ENCODE results near the genes DOCK8, DMRT3 and RFX3.

GRCh38 chr9:113528-113997 is 4.7 kb downstream of the FOXD4 start:
- PRO-cap = no peak

DNA sequence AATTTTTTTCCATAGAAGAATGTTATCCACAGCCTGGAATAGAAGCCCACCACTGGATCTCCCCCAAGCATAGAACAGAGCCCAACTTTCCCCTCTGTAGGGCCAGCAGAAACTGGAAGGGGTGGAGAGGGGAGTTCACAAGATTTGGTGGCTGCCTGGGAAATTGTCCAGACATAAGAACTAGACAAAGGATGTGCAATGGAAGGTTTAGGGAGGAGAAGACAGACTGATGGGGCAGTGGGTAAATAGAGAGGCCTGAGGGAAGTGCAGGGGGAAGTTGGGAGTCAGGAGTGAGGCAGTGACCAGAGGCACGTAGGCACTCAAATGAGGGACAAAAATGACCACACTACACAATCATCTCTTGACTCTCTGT is 6.0 kb upstream of the DOCK8 start:
- PRO-cap = no peak

DNA sequence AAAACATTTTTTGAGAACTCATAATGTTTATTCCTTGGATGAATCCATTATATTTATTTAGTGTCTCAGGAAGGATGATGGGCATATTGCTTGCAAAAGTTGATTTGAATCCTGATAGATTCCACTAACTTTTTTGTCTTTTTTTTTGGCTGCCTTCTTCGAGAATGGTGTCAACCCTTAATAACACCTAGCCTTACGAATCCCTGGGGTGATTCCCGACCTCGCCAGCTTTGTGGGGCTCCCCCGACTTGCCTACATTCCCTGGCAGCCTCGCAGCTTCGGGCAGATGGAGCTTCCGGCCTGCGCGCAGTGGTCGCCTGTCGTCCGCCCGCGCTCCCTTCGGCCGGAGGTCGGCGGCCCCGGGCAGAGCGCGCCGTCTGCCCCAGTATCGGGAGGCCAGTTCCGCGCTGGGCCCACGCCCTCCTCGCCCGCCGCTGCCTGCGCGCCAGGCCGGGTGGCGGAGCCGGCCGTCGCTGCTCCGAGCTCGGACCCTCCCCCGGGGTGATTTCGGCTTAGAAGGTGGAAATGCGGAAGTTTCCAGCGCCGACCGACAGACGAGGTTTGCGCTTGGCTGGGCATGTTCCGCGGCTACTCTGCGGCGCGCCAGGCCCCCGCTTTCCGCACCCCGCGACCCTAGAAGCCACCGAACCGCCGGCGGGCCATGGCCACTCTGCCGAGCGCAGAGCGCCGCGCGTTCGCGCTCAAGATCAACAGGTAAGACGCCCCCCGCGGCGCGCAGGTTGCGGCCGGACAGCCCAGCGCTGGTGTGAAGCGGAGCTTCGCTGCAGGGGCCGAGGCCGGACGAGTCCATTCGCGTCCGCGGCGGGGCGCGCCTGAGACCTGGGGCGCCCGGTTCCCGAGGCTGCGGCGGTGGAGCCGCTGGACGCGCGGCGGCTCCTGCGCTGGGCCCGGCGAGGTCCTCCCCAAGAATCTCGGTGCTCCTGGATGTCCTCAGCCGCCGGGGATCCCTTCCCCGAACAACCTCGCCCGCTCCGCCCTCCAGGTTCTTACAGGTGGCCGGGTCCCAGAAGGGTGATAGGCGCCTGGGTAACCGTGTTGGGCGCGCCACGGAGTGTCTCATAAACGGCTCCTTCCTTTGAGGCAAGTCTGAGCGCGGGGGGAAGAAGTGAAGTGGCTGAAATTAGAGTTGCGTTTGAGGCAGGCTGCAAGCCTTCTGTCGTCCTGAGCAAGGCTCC is at the start of gene DOCK8:
DOCK8 (plus strand) TSS at position 550 of the 1,196 bp plus-strand sequence.
- PRO-cap = bidirectional peak, plus-strand start at position 553 of the sequence, minus-strand start at position 379 of the sequence; bidirectional peak, plus-strand start at position 859 of the sequence, minus-strand start at position 768 of the sequence

DNA sequence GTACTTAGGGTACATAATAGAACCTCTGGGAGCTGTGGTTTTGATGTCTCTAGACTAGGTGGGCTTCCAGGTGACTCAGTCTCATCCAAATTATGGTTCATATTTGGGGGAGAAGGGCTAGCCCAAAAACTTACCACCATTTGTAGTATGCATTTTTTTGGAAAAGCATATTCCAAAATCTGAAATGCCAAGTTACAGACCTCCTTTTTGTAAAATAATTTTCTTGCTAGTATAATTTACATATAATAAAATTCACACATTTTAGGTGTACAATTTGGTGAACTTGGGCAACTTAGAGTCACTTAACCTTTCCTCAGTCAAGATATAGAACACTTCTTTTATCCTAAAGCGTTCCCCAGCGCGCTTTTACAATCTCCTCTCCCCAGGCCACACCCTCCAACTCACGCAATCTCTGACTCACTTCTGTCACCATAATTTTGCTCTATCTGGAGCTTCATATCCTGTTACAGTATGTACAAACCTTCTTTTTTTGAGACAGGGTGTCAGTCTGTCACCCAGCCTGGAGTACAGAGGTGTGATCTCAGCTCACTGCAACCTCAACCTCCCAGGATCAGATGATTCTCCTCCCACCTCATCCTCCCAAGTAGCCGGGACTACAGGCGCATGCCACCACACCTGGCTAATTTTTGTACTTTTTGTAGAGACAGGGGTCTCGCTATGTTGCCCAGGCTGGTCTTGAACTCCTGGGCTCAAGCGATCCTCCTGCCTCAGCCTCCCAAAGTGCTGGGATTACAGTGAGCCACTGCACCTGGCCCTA is 57.4 kb downstream of the DOCK8 start:
- PRO-cap = no peak

GRCh38 chr9:297056-297422 is 82.4 kb downstream of the DOCK8 start:
- PRO-cap = no peak

DNA sequence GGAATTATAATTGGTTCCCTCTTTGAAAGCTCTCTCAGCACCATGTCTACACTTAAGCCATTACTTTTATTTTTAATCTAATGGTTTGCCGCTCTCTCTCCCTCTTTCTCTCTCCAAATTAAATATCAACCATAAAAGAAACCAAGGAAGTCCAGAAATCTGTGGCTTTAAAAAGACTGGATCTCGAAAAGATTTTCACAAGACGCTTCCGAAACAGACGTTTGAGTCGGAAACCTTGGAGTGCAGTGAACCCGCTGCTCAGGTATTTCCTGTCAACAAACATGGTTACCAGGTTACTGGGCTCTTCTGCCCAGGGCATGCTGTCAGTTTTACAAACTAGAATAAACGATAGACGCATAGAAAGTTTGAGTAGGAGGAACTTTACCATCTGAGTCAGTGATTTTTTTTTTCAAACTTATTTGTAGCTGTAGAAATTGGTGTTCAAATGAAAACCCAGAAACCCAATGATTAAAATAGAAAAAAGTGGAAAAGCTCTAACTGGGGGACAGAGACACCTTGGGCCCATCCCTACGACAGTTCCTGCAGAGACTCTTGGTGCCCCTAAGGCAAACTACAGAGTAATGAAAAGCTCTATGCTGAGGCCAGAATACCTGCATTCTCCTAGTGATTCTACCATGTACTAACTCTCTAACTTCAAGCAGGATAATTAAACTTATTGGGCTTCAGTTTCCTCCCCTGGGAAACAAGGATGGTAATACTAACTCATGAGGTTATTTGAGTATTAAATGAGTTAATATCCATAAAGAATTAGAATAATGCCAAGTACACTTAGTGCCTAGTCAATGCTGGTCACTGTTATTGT is 90.0 kb downstream of the DOCK8 start:
- PRO-cap = no peak

GRCh38 chr9:456210-456839 is 48.2 kb upstream of the KANK1 start:
- PRO-cap = no peak

DNA sequence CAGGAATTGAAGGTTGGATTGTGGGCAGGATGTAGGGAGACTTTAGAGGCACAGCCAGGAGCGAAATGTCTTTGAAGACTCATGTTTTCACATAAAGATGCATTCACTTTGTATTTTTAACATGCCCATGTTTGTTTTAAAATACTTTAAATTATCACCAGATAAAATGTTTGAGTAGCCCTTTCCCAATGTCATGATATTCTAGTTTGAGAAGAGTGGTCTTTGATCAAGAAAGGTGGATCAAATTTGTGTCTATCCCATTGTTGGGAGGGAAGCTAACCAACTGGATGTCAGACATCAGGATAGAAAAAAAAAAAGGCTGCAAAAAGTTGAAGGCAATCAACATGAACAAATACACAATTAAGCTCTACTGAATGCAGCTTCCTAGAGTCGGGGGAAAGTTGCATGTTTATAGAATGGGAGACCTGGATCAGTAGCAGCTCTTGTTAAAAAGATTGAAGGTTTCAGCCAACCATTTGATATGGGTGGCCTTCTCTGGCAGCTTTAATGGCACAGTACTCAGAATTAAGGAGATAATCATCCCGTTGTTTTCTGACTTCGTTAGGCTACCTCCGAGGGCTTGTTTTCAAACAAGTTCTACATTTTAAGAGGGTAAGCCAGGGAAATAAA is 56.1 kb downstream of the KANK1 start:
- PRO-cap = no peak

- PRO-cap = no peak
Observed at GRCh38 chr9:565658-565983, 61.1 kb downstream of the KANK1 start.

- PRO-cap = no peak
Observed at GRCh38 chr9:976565-977636, at the start of gene DMRT3. Gene DMRT3, plus strand, starts transcription at chr9:976655.

DNA sequence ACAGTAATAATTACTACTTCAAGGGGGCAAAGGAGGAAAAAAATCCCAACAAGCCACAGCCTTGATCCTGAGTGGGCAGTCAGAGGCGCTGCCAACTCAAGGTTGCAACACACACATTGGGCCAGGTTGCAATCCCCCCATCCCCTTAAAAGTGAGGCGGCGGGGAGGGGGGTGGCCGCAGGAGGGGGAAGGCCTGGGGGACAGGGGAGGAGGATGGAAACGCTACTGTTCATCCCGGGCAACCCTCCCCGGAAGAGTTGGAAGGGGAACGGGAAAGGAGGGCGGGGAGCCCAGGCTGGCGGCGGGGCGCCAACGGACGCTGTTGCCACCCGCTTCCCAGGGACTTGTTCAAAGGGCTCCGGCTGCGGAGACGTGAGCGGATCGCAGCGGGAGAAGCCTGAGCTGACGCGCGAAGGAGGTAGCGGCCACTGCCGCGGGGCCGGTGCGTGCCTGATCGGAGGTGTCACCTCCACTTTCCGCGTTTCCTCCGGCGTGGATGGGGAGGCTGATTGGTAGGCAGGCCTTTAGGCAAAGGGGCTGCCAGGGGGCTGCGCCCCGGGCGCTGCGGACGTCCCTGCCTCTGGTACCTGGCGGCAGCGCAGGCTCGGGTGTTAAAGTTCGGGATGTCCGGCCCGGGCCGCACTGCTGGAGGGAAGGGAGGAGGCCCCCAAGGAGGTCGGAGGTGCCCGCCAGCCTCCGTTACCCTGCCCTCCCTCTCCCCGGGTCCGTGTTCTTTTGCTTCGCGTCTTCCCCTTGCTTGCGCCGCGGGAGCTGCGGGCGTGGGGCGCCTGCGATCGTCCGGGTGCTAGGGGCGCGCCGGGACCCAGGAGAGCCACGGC is 774 bp downstream of the SMARCA2 start:
- PRO-cap = unidirectional peak, plus-strand start at position 274 of the sequence

DNA sequence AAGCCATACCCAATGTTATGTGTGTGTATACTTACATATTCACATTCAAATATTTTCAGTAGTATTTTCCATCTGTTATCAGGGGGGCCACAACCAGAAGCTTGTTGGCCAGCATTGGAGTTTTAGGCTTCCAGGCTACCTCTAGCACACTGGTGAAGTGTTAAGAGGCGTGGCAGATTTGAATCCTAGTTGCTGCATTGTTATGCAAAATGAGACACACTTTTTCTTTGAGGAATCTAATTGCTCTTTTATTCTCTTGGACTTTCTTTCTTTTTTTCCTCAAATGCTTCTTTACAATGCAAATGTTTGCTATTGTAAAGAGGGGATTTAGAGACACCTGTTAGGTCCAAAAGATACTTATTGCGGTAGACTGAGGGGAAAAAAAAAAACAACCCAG is 3.6 kb downstream of the SMARCA2 start:
- PRO-cap = no peak

DNA sequence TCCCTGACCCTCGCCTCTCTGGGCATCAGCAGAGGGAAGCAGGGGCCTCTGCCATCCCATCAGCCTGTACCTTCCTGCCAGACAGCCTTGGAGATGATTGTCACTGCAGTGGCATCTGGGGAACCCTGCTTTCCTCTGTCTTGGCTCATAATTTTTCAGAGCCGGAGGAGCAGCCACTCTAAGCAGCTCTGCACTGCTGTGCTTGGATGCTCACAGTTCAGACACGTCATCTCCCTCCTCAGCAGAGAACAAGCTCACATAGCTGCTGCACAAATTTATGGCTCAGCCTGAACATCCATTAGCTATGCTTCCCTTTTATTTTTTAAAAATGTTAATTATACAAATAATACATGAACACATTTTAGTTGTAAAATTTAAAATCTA is 274.2 kb downstream of the SMARCA2 start:
- PRO-cap = no peak

- PRO-cap = no peak
Observed at GRCh38 chr9:2613571-2614279, 7.9 kb upstream of the VLDLR start.

DNA sequence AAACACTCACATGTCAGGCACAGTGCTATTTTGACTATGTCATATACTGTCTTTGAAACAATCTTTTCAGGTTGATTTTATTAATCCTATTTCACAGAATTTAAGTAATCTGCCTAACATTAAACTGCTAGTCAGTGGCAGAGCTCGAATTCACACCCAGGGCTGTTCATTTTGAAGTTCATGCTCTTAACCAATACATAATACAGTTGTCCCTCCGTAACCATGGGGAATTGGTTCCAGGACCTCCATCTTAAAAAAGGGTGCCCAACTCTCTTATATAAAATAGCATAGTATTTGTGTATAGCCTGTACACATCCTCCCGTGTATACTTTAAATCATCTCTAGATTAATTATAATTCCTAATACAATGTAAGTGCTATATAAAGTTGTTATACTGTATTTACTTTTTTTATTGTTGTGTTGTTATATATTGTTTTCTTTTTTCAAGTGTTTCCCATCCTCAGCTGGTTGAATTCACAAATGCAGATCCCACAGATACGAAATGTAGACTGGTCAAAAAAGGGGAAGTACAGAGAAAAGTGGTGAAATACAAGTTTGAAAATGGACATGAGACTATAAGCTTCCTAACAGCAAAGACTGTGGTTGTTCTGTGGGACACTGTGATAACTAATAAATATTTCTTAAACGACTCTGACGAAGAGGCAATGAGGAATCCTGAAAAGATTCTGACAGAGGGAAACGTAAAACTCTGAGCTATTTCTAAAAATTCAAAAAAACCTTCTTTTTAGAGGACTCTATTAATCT is 18.2 kb downstream of the RFX3 start:
- PRO-cap = no peak

DNA sequence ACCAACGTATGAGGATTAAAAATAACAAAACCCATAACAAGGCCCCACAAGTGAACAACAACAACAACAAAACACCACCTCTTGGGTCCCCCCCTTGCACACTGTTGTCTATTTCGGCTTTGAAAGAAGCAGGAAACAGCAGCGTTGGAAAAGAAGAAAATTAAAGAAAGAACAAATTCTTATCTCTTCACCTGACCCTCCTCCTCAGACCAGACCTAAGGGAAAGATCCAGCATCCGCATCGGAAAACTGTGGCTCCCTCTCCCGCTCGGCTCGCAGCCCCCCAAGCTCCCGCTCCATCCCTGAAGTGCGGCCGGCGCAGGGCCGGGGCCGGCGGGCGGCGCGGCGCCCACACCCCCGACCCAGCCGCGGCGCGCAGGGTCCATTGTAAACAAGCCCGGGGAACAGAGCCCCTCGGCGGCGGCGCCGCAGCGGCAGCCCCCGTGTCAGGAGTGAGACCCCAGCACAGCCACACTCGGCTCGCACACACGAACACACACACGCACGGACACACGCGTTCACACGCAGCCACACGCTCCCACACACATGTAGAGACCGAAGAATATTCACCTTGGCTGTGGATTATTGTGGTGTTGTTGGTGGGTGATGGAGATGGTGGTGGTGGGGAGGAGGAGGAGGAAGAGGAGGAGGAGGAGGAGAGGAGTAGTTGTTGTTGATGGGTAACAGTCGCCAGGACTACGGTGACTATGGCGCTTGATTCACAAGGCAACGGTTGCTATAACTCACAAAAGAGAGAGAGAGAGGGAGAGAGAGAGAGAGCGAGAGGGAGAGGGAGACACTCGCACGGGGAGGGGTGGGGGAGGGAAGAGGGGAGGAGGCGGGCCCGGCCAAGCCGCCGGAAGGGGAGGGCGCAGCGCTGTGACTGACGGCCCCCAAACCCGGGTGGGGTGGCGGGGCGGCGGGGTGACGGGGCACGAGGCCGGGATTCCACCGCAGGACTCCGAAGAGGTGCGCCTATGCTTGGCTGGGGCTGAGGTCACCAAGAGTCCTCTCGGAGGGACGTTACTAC is at the start of gene RFX3:
RFX3 (minus strand) TSS at position 824 of the 1,029 bp plus-strand sequence.
- PRO-cap = bidirectional peak, plus-strand start at position 895 of the sequence, minus-strand start at position 815 of the sequence

GRCh38 chr9:4104181-4104982 is 195.5 kb downstream of the GLIS3 start:
- PRO-cap = no peak

- PRO-cap = no peak
Observed at GRCh38 chr9:4155075-4155899, 144.6 kb downstream of the GLIS3 start.

DNA sequence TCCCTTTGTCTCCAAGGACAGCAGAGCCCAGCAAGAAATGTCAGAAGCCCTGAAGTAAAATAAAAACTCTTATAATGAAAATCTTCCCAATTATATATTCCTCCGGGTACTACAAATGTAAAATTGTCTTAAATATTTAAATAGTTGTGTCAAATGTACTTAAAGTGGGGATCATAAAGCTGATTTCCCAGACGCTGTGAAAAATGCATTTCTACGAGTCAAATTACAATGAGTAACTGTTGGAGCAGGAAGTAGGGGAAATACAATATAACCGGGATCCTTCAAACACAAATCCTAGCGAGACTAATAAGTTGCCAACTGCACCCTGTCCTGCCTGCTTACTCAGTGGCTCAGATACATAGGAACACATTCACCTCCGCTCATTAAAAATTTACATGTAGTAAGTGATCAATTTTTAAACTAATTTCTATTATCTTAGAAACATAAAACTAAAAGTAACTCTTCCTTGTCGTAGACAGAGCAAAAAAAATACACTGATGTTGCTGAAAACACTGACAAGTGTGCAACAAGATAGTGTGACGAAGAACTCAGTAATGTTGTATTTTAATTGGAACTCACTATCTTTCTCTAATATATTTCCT is 22.1 kb downstream of the GLIS3 start:
- PRO-cap = no peak

GRCh38 chr9:4293242-4294163 is 6.4 kb downstream of the GLIS3 start:
- PRO-cap = no peak